Epithelial cell of proximal tubule (primary cell): ENCODE results near the genes KRTAP22-1, KRTAP20-3 and IFNAR2.

- RAMPAGE, long total RNA: no peak
- RRBS: no CpG with 5 or more reads among the region's 2 CpGs
Observed at GRCh38 chr21:30600754-30601253, at the start of gene KRTAP22-1. TSS of gene KRTAP22-1 (plus strand) at chr21:30601087.

DNA sequence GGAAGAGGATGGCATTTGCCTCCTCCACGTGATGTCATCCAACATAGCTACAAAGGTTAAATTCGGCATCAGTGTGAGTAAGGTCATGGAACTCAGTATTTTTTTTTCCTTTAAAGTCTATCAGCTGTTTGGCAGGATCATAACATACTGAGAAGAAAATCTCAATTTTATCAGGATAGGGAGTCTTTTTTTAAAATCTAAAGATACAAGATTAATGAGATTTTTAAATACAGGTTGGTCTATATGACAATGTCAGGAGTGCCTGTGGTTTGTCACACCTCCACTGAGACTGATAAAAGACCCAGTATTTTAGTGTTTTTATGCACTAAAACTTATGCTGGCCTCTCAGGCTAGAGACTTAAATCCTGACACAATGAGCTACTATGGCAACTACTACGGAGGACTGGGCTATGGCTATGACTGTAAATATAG is at the start of gene KRTAP20-3:
KRTAP20-3 (plus strand) TSS at position 349 of the 432 bp plus-strand sequence.
- RAMPAGE, long total RNA: no peak
- RRBS: no CpG with 5 or more reads among the region's 3 CpGs

GRCh38 chr21:31354463-31354789 is 10.4 kb upstream of the TIAM1 start:
- RAMPAGE, long total RNA: no peak
- RRBS: 7% methylated on average over 2 of the region's 5 CpGs

GRCh38 chr21:31773238-31773566 is 41.3 kb upstream of the SCAF4 start:
- RAMPAGE, long total RNA: no peak
- RRBS: no CpG with 5 or more reads among the region's 1 CpG

GRCh38 chr21:32450840-32451748 is 38.6 kb downstream of the EVA1C start:
- RAMPAGE, long total RNA: no peak
- RRBS: no CpG with 5 or more reads among the region's 17 CpGs

DNA sequence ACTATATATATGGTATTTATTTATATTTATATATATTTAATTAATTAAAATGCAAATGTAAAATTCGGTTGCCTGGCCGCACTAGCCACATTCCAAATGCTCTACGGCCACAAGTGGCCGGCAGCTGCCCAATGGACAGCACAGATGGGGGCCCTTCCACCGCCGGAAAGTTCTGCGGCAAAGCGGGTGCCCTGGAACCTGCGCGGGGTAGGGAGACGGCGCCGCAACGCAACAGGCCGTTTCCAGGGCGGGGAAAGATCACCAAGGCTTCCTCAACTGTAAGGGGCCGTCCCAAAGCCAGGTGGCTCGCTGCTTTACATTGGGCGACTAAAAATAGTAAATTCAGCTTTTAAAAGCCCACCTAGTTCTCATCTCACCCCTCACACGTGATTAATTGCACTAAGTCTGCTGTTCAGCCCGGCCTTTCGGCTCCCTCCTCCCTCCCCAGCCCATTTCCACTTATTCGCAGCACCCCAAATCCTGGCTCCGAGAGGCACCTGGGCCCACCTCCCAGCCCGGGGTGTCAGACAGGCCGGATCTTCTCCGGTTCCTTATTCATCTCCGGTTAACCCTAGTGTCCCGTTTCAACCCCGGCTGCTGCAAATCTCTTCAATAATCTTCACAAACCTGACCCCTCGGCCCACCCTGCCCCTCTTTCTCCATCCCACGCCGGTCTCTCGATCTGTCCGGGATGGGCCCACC is 635 bp downstream of the CFAP298 start:
- RAMPAGE, long total RNA: no peak
- RRBS: 2% methylated on average over 10 of the region's 35 CpGs

GRCh38 chr21:32731702-32732282 is 4.0 kb upstream of the SYNJ1 start:
- RAMPAGE, long total RNA: no peak
- RRBS: no CpG with 5 or more reads among the region's 4 CpGs

- RAMPAGE, long total RNA: no peak
- RRBS: no CpG with 5 or more reads among the region's 2 CpGs
Observed at GRCh38 chr21:32732479-32732678, 4.6 kb upstream of the SYNJ1 start.

DNA sequence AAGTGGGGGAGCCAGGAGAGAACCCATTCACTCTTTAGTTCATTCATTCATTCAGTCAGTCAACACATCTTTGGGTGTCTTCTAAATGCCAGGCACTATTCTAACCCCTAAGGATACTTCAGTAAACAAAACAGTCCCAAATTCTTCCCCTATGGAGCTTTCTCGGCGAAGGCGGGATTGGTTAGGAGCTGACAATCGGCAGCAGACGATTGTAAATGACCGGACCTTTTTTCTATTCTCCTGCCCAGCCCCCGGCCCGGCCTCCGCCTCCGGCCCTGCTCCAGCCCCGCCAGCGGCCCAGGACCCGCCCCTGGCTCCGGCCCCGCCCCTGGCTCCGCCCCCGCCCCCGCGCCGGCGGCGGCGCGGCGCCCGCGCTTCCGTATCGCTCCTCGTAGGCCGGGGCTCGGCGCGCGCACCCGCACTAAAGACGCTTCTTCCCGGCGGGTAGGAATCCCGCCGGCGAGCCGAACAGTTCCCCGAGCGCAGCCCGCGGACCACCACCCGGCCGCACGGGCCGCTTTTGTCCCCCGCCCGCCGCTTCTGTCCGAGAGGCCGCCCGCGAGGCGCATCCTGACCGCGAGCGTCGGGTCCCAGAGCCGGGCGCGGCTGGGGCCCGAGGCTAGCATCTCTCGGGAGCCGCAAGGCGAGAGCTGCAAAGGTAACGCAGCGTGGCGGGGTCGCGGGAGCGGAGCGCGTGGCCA is at the start of gene IFNAR2:
IFNAR2 (plus strand) TSS at position 380 of the 701 bp plus-strand sequence.
- RAMPAGE, long total RNA: no peak
- RRBS: 2% methylated on average over 49 of the region's 78 CpGs

DNA sequence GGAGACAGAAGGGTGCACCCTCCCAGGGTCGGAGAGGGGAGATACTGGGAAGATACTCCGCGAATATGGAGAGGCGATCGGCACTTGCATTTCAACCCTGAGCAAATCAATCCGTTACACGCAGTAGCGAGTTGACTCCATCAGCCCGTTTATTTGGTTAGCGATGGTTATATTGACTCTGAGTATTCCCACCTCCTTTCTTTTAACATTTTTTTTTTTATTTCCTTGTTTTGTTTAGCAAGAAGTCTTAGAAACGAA is 989 bp downstream of the IFNAR2 start:
- RAMPAGE, long total RNA: no peak
- RRBS: no CpG with 5 or more reads among the region's 11 CpGs

DNA sequence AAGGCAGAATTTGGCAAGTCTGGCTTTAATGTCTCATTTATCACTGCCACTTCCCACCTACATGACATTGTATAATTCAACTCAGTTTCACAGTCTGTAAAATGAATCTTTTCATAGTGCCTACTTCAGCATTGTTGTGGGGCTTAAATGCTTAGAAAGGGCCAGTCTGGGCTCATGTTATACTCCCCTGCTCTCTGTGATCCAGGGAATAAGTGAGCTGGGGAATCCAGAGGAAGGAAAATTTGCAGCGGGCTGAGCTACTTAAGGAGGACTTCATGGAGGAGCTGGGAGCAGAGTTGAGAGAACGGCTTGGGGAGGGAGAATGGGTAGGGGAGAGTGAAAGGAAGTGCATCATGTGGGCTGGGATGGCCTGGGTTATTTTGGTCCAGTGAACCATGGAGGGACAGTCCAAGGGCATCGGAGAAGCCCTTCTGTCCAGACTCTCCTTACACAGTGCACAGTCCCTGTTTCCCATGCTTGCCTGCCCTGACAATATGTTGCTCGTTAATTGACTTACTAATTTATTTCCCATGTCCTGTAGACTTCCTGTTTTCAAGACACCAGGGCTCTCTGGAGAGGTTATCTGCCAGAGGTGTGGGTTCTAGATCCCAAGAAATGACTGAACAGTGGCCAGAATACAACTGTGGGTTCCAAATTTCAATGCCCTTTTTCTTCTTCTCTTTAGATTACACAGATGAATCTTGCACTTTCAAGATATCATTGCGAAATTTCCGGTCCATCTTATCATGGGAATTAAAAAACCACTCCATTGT is 14.7 kb downstream of the IFNAR2 start:
- RAMPAGE, long total RNA: no peak
- RRBS: no CpG with 5 or more reads among the region's 6 CpGs

GRCh38 chr21:33288007-33288712 is 22.0 kb downstream of the IL10RB start:
- RAMPAGE, long total RNA: no peak
- RRBS: no CpG with 5 or more reads among the region's 21 CpGs

DNA sequence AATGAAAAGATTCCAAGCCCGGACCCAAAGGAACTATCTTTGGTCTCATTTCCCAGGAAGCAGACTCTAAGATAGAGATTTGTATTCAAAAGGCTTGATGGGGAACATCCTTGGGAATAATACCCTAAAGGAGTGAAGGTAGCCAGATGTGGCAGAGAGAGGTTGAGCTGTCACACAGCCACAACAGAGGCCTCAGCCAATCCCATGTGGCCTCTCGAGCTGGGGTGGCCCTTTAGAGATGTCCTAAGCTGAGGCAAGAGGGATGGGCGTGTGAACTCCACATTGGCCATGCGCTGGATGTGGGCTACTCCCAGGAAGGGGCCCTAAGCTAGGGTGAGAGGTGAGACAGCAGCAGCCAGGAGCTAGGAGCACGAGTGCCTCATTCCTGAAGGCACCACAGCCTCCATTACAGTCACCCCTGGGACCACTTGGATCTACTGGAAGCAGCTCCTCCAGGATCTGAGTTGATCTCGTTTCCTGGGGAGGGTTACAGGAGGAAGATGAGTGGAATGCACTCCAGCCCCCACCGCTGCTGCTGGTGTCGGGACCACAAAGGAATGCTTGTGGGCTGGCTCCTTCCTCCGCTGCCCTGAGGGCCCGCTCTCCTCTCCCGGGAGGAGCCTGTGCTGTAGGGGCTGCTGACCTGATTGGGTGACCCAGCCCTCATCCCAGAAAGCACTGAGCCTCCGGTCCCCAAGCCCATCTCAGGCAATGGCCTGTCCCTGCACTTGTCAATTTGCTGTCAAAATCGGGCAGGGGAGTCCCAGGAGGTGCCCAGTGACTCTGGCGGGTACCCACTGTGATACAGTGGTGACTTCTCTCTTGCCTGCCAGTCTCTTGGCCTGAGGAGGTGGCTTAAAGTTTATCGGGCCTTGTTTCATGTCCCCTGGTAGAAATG is 22.9 kb downstream of the IL10RB start:
- RAMPAGE, long total RNA: no peak
- RRBS: 52% methylated on average over 2 of the region's 15 CpGs

- RAMPAGE, long total RNA: no peak
- RRBS: no CpG with 5 or more reads among the region's 13 CpGs
Observed at GRCh38 chr21:33298940-33300184, 25.4 kb upstream of the IFNAR1 start.

DNA sequence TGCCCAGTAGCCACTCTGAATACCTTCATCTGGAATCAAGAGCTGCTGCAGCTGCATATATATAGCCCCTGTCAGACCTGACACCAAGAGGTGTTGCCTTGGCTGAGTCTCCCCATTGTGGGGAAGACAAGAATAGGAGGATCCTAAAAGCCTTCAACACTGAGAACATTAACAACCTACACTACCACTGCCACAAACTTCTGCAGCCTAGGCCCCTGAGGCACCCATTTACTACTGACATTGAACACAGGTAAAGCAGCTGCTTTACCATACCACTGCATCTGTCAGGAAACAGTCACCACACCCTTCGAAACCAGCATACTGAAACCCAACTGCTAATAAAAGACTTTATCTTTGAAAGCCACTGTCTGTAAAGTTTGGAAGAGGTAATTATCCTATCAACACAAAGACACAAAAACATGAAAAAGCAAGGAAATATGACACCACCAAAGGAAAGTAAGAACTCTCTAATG is 7.3 kb downstream of the IFNAR1 start:
- RAMPAGE, long total RNA: no peak
- RRBS: no CpG with 5 or more reads among the region's 1 CpG

DNA sequence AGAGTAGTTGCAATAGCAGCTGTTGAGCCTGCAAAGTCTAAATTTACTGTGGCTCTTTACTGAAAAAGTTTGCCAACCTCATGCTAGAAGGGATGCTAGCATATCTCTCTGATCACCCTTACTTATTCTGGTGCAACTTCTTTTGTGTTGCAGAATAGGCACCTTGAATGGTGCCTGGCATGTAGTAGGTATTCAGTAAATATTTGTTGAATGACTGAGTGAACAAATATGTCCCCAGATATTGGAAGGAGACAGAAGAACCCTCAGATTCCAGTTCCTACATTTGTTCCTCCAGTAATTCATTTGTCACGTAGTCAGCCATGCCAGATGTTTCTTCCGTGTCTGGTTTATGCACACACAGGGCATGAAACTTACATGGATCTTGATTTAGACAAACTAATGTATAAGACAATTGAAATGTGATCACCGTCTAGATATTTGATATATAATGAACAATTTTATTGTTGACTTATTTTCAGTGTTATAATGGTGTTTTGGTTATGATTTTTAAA is 18.8 kb downstream of the IFNGR2 start:
- RAMPAGE, long total RNA: no peak
- RRBS: no CpG with 5 or more reads among the region's 3 CpGs

GRCh38 chr21:33436678-33437622 is 33.7 kb downstream of the IFNGR2 start:
- RAMPAGE, long total RNA: no peak
- RRBS: no CpG with 5 or more reads among the region's 11 CpGs

GRCh38 chr21:33550572-33551496 is 8.0 kb downstream of the SON start:
- RAMPAGE, long total RNA: no peak
- RRBS: no CpG with 5 or more reads among the region's 27 CpGs

DNA sequence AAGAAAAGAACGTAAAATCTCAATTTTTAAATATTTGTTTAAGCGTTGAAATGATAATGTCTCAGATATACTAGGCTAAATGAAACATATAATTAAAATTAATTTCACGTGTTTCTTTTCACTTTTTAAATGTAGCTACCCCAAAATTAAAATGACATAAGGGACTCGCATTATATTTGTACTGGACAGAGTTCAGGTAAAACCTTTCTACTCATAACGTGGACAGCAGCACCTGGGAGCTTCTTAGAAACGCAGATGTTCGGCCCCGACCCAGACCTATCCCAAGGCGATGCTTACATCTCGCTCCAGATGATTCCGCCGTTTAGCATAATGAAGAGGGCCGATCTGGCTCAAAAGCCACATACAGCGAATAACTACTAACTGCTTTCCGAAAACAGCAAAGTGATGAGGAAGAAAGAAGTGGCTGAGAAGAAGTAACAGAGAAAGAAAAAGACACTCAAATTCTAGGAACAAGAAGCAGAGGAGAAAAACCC is 612 bp downstream of the CRYZL1 start:
- RAMPAGE, long total RNA: no peak
- RRBS: no CpG with 5 or more reads among the region's 15 CpGs

- RAMPAGE, long total RNA: no peak
- RRBS: no CpG with 5 or more reads among the region's 5 CpGs
Observed at GRCh38 chr21:33684692-33685586, 42.6 kb downstream of the ITSN1 start.